OCI-LY7 (cell line): ENCODE measurements around the gene FAM240B.

DNA sequence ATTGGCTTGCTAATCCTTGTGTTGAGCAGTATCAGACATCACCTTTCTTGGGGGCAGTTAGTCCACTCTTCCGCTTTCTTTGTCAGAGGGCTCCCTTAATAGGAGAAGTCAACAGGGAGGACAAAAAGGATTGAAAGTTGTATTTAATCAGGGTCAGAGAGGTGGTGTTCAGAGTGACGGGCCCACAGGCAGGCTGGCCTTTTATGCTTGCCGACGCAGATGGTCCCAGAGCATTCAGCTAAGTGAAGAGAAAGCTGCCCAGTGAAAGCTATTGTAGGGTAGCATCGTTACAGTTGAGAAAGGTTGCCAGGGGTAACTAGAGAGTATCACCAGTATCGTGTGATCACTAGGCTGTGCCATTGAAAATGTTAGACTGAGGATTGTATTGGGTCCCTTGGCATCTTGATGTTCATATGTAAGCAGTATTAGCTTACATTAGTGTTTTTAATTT lies 131.1 kb downstream of the ZCCHC7 start:
- PRO-cap: no peak
- RAMPAGE, long total RNA: no peak

- PRO-cap: bidirectional peak, plus-strand start at chr9:37403264, minus-strand start at chr9:37403048; unidirectional peak, plus-strand start at chr9:37403395
- RAMPAGE, long total RNA: no peak
These were observed 19.5 kb upstream of the GRHPR start for GRCh38 chr9:37402862-37403605.

DNA sequence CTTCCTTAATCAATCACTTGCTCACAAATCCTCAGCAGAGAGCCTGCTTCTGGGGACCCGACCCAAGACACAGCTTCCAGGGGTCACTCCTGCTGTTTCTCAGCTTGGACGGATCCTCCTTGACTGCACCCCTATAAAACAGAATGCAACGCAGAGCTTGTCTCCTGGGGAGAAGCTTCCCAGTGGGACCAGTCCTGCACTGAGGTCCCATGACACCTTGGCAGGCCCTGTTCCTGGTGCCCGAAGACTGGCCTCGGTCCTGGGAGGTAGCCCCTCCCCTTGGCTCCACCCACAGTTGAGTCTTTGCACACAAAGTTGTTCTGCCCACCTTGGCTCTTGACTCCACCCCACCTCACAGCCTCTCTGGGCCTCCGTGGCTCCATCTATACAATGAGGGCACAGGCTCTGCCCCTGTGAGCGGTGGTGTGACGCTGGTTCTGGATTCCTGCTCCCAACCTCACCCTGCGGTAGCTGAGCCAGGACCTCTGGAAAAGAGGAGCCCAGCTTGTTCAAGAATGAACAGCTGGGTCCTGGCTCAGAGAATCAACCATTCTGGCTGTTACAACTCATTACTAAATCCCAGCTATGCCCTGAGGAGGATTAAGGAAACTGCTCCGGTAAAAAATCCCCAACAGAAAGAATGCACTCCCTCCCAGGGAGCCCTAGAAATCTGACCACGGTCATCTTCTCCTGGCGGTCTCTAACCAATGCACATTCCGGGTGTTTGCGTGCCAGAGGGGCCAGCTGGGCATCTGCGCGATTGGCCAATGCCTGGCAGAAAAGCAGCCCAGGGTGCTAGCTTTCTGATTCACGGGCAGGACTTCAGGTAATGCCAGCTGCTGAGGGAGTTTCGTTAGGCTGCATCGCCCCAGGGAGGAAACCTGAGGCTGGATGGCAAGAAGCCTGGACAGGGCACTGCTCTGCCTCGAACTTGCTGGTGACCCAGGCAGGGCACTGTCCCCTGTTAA lies 10.0 kb upstream of the GRHPR start:
- PRO-cap: no peak
- RAMPAGE, long total RNA: no peak

DNA sequence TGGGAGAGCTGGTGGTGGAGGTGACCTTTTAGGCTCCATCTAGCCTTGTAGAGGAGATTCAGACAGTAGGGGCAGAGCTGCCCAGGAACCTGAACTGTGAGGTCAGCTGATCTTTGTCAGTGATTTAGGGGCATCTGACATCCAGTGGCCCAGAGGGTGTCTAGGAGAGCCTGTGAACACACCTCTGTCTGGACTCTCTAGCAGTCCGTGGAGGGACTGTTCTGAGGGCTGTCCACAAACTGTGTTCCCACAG lies 16.6 kb downstream of the POLR1E start:
- PRO-cap: no peak
- RAMPAGE, long total RNA: no peak

DNA sequence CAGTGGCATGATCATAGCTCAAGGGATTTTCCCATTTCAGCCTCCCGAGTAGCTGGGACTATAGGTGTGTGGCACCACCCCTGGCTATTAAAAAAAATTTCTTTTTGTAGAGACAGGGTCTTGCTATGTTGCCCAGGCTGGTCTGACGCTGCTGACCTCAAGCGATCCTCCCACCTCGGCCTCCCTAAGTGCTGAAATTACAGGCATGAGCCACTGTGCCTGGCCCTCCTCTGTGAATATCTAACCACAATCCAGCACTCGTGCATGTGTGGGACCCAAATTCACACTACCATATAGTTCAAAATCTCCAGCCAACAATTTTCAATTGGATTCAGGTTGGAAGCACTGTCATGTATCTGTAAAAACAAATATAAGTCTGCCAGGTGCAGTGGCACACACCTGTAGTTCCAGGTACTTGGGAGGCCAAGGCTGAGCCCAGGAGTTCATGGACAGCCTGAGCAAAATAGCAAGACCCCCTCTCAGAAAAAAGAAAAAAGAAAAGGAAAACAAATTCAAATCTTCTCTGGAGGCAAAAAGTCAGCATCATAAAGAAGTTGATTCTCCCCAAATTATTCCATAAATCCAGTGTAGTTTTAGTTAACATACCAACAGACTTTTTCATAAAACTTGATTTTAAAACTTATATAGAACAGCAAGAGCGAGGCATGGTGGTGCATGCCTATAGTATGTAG lies 27.5 kb downstream of the DCAF10 start:
- PRO-cap: no peak
- RAMPAGE, long total RNA: no peak

DNA sequence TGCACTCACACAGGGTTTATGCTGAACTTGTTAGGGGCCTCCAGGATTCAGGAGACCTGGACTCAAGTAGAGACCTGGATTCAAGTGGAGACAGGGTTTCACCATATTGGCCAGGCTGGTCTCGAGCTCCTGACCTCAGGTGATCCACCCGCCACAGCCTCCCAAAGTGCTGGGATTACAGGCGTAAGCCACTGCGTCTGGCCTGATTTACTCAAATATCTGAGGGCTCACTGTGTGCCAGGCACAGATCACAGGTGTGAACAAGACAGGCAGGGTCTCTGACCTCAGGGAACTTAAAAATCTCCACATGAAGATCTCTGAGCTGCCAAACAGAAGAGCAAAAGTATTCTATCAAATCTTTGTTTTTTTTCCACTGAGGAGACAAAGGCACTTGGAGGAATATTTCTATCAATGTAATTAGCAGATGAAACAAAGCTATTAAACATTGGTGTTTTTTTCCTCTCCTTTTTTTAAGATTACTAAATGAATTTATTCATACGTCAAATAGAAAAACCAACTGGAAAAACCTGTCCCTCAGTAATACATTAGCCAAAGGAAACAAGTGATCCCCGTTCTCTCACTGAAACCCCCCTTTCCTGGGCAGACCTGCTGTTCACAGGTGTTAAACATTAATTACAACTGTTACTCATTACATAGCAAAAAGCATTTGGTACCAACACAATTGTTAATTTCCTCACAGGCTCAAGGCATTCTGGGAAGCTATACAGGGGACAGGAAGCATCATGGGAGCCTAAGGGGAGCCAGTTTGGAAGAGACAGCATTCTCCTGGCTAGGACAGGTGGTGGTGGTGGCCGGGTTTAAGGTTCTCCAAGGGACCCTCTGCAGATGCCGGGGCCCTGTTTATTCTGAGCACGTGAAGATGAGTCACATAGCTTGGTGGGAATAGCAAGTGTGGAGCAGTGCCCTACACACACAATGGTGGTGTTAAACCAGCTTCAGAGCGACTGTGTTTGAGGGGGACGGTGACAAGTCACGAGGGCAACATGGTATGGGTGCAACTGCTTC lies 62.3 kb upstream of the SLC25A51 start:
- PRO-cap: no peak
- RAMPAGE, long total RNA: no peak

DNA sequence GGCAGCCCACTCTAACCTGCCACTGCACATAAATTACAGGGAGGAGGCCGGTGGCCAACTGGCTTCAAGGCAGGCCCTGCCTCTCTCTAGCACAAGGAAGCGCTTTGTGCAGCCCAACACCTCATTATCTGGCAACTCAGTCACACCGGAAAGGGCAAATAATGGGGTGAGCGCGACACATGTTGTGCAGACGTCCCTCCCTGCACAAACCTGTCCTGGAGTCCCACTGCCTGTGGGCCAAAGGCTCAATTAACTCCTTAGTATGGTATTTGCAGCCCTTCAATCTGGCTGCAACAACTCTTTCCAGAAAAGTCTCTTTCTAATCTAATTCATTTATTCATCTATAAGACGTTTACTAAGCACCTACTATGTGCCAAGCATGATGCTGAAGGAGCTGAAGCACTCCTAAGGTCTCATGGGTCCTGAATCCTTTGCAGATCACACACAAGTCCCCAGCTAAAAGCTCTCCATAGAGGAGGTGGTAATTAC lies 24.9 kb downstream of the SHB start:
- PRO-cap: no peak
- RAMPAGE, long total RNA: no peak

- PRO-cap: no peak
- RAMPAGE, long total RNA: no peak
These were observed at the start of gene FAM240B for GRCh38 chr9:38719838-38720505. TSS of gene FAM240B (minus strand) at chr9:38720133.

DNA sequence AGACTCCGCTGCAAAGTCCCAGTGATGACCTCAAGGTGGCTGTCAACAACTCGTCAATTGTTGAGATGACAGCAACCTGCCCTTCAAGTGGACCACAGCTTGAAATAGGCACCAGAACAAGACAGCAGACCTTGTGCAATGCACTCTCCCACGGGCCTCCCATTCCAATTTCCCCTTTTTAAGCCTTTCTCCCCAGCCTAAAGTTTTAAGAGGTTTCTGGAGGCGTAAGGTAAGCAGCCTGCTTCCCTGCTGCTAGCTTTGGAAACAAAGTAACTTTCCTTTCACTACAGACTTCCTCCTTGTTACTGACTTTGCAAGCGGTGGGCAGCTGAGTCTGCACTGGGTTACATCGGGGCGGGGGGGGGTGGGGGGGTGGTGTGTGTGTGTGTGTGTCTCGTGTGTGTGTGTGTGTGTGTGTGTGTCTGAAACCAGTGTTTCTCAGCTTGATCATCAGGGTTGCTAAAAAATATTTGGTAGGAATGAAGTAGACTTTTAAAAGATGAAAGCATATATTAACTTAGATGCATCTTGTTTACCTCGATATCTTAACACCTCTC lies 229.8 kb upstream of the FAM240B start:
- PRO-cap: no peak
- RAMPAGE, long total RNA: no peak

DNA sequence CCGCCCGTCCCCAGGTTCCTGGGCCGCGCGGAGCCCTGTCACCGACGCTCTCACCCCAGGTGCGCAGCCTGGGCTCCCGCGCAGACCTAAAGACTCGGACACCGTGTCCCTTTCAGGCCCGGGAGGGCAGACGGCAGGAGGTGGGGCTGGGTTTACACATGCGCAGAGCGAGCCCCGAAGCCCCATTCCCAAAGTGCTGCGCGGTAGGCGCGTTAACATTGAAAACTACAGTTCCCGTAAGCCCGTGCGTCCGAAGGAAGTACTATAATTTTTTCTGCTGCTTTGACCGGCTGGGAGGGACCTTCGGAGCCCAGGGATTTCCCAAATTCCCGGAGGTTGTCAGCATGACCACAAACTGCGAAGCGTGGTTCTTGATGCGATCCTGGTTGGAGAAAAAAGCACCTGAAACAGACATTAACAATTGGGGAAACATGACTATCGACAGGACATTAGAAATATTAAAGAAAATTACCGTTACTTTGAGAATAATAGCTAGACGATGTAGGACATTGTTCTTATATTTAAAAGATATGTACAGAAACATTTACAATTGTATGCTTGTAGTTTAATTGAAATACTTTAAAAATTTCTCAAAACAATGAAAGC lies 109.0 kb downstream of the SPATA31A1 start:
- PRO-cap: bidirectional peak, plus-strand start at position 351 of the sequence, minus-strand start at position 88 of the sequence
- RAMPAGE, long total RNA: no peak

- PRO-cap: no peak
- RAMPAGE, long total RNA: no peak
These were observed 435.8 kb downstream of the SPATA31A1 start for GRCh38 chr9:39791204-39791678.

DNA sequence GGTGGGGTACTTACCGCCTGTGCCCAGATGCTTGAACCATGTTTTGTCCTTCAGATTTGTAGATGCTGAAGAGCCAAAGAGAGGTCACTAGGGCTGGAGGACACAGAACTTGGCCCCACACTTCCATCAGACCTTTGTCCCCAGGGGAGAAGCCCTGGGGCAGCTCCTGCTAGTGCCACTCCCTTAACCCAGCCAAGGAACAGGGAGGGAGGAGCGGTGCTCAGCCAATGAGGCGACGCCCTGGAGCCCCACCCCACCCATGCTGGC lies 631.0 kb downstream of the FOXD4L6 start:
- PRO-cap: no peak
- RAMPAGE, long total RNA: no peak

GRCh38 chr9:40992182-40993005 lies 136.1 kb downstream of the FOXD4L6 start:
- PRO-cap: bidirectional peak, plus-strand start at chr9:40992265, minus-strand start at chr9:40992101; unidirectional peak, plus-strand start at chr9:40992608
- RAMPAGE, long total RNA: no peak

- PRO-cap: bidirectional peak, plus-strand start at chr9:41356821, minus-strand start at chr9:41356836
- RAMPAGE, long total RNA: no peak
These were observed 167.4 kb upstream of the ZNG1F start for GRCh38 chr9:41356517-41356960.

DNA sequence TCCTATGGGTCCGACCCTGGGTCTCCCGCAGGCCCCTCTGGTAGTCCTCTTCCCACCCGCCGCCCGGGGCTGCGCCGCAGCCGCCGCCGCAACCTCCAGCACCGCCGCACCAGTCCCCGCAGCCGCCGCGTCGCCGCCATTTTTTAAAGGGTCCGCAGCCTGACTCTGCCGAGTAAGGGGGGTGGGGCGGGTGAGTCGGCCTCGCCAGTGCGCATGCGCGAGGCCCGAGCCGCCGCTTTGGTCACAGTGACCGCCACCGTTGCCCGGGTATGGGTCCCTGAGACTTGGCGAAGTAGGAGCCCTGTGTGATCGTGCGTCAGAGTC lies 169.5 kb upstream of the ZNG1F start:
- PRO-cap: unidirectional peak, minus-strand start at position 135 of the sequence
- RAMPAGE, long total RNA: no peak

DNA sequence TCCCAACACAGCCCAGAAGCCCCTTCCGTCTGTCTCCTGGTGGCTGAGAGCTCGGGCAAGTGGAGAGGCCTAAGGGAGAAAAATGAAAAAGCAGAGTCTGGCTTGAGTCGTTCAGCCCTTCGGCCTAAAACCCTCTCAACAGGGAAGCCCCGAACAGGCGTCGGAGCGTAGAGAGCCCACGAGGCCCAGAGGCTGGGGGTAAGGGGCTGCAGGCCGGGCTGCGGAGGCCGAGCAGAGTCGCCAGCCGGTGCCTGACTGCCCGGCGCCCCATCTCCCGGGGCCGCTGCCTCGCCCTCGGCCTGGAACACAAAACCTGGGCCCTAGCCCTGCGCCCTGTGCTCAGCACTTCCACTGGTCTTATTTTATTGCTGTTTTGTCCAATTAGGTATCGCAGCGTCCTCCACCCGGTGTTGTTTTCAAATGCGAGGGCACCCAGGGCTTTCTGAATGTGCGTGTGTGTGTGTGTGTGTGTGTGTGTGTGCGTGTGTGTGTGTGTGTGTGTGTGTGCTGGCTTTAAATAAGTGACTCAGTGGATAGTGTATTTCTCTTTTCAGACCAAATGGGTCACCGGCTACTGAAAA lies 463.0 kb upstream of the ZNG1F start:
- PRO-cap: no peak
- RAMPAGE, long total RNA: no peak

- PRO-cap: no peak
- RAMPAGE, long total RNA: no peak
These were observed 465.7 kb downstream of the CNTNAP3B start for GRCh38 chr9:41663555-41663940.

GRCh38 chr9:42792062-42792498 lies 608.6 kb downstream of the SPATA31A6 start:
- PRO-cap: no peak
- RAMPAGE, long total RNA: no peak

DNA sequence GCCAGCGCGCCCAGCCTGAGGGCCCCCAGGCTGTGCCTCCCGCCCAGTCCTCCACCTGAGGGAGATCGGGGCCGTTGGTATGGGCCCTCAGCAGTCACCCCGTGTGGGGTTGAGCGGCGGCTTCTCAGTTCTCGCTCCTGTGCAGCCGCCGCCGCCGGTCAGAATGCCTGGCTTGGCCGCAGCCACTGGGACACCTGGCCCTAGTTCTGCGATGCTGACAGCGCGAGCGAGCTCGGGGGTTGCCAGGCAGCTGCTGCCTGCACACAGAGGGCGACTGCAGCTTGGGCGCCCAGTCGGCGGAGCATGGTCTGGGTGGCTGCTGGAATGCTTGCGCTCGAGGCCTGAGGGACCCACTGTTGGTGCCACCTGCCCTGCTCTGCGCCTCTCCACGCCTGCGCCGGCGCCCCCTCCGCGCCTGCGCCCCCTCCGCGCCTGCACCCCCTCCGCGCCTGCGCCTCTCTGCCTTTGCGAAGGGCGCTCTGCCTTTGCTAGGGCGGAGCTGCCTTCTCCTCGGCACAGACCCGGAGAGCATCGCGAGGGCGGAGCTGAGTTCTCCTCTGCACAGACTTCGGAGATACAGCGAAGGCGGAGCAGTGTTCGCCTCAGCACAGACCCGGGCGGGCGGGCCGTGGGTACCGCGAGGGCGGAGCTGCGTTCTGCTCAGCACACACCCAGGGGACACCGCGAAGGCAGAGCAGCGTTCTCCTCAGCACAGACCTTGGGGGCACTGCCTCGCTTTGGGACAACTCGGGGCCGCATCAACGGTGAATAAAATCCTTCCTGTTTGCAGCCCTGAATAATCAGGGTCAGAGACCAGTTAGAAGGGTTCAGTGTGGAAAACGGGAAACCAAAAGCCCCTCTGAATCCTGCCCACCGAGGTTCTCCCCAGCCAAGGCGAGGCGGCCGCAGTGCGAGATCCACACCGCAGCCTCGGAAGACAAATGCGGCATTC lies 1648.4 kb downstream of the SPATA31A7 start:
- PRO-cap: bidirectional peak, plus-strand start at position 666 of the sequence, minus-strand start at position 358 of the sequence
- RAMPAGE, long total RNA: no peak

DNA sequence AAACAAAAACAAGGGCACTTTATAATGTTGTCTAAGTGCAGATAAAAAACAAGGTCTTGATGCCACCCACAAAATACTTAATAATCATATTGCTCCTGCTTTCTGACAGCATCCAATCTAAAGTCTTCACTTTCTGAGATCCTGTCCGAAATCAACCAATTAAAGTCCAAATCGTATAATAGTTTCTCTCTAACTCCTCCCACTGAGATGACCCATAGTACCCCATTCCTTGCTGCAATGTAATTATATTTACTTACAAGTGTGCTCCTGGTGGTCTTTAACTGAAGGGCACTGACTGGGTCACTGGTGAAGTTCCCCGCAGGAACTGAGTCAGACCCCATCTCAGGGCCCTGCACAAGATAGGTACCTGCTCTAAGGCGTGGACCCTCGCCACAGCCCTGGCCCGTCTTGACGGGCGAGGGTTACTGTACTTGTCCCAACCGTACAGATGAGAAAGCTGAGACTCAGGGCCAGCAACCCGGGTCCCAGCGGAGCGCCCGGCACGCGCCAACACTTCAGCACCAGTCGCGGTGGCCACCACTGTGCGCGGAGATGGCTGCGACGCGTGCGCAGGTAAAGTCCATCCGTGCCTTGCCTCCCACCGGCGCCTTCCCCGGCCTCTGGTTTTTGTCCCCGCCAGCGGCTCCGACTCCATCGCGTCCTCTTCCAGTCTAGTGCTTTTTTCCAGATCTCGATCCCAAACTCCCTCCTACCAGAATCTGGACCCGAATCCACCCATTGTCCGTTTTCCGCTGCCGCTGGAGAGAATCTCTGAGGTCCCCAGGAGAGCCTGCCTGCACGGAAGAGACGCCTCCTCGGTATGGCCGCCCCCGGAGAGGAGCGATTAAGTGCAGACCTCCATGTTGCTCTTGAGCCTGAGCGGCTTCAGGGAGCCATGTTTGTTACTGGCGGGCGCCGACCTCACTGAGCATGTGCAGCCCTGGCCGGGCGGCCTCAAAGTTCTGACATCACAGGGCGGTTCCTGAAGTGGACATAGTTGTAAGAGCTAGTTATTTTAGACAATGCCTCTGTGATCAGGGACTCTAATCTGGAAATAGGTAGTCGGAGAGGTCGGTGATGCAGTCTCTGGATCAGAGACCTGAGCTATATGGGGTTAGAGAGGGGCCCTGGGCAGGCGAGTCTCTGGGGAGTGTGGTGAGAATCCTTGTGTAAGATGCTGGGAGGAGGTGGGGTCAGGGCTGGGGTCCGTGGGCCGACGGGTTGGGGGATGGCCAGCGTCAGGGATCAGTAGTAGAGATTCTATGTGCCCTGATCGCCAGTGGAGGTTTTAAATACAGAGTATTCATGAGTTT lies 1707.8 kb downstream of the SPATA31A7 start:
- PRO-cap: bidirectional peak, plus-strand start at position 1,022 of the sequence, minus-strand start at position 773 of the sequence
- RAMPAGE, long total RNA: start-site peak on the minus strand centred at position 916 of the sequence, 25 bp wide, 54 and 9 reads in 2 replicates